Spinal cord (tissue), 3 donors: ENCODE measurements around the gene CBX2.

DNA sequence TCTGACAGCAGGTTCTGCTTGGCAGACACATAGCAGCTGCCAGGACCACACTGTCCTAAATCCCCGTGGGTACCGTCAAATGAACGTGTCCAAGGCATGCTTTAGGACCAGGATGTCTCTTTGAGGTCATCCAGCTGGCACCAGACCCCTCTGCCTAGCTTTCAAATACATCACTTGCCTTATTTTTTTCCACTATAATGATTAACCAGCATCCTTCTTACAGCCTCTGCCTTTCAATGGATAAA is 64.4 kb downstream of the CYTH1 start:
- PRO-cap, result no peak
- RAMPAGE, long total RNA, result no peak

DNA sequence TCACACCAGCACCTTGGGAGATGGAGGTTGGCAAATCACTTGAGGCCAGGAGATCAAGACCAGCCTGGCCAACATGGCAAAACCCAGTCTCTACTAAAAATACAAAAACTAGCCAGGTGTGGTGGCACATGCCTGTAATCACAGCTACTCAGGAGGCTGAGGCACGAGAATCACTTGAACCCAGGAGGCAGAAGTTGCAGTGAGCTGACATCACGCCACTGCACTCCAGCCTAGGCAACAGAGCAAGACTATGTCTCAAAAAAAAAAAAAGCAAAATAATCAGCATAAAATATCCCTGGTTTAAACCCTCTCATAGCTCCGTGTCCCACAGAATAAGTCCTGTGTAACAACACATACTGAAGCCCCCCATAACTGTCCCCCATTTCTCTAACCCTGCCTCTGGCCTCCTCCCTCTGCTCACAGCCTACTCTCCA is 13.2 kb downstream of the CYTH1 start:
- PRO-cap, result no peak
- RAMPAGE, long total RNA, result no peak

DNA sequence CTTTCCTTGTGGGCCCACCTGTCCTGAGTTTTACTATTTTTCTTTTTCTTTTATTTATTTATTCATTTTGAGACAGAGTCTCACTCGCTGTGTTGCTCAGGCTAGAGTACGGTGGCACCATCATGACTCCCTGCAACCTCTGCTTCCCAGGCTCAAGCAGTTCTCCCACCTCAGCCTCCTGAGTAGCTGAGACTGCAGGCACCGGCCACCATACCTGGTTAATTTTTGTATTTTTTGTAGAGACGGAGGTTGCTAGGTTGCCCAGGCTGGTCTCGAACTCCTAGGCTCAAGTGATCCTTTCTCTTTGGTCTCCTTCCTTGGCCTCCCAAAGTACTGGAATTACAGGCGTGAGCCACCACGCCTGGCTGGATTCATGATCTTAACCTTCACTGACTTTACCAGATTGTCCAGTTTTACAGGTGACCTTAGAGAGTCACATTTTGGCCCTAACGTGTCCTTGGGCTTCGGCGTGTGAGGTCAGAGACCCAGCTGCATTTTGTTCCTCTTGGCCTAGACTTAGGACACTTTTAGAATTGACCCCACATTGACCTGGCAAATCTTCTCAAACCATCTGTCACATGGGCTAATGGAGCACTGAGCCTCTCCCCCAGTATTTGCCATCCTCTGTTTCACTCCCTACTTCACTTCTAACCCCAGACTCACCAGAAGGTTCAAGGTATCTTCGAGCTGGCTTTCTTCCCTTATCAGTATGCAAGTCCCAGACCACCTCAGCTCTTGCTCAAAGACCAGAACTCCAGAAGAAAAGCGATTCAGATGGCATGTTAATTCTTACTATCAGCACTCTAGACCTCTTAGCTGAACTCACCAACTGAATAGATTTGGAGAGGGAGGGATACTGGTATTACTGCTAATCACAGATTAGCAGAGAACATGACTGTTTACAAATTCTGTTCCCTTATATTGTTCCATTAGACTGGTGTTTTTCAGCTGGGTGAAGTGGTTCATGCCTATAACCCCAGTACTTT is 1.6 kb upstream of the CYTH1 start:
- PRO-cap, result no peak
- RAMPAGE, long total RNA, result no peak

- PRO-cap, result no peak
- RAMPAGE, long total RNA, result no peak
These were observed 3.4 kb upstream of the CYTH1 start for GRCh38 chr17:78785489-78785857.

GRCh38 chr17:78792178-78792550 is 10.1 kb upstream of the CYTH1 start:
- PRO-cap, result no peak
- RAMPAGE, long total RNA, result no peak

DNA sequence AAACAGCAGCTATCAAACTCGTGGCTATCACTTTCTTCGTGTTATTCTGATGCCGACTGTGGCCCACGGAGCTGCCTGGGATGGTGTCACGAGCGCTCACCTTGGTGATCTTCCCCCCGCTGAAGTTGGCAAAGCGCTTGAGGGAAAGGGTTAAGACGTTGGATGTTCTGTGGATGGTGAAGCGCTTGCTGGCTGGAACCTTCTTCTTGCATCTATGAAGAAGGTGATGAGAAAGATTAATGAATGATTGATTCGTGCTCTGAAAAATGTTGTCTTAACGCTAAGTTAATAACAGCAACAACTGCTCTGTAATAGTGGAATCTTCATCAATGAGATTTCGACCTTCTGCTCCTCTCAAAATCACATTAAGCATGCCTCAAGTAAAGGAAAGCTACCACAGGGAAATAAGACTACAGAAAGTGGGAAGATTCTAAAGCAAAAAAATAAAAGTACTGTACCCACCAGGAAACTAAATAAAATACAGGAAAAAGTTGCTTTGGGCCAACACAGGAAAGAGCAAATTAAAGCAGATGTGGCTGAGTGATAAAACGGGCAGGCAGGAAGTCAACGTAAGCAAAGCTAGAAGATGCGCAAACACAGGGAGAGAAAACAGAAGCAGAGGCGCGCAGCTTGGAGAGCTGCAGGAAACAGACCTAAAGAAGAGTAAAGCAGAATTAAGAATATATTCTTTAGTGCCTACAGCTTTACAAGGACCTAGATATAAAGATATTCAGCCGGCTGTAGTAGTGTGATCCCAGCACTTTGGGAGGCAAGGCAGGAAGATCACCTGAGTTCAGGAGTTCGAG is 21.8 kb downstream of the USP36 start:
- PRO-cap, result no peak
- RAMPAGE, long total RNA, result no peak

GRCh38 chr17:78825394-78825777 is 15.2 kb downstream of the USP36 start:
- PRO-cap, result no peak
- RAMPAGE, long total RNA, result no peak

DNA sequence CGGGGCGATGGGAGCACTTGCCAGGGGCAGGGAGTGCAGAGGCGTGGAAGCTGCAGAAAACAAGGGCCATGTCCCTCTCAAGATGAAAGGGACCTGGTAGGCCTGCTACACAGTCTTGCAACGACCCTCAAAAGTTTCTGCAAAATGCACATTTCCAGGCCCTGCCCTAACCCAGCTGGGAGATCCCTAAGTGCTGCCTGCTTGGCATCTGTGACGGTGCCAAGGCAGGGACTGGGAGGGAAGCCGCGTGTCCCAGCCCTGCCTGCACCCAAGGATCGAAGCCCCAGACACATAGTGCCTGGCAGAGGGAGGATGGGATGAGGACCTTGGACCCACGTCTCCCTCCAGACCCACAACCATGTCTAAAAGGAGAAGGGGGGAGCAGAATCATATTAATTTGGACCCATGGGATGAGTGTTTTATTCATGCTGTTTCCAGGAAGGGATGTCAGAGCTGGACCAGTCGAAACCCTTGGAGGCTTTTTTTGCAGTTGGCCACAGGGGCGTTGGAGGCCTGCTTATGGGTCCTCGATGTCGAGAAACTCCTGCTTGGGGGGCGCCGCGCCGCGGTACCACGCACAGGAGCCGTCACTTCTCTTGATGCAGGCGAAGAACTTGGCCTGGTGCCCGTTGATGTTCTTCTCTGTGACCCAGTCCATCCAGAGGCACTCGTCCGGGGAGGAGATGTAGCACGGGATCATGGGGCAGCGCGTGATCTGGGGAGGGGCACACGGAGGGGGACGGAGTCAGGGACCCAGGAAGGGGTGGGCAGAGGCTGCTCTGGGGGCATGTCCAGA is 14.7 kb upstream of the USP36 start:
- PRO-cap, result no peak
- RAMPAGE, long total RNA, result no peak

GRCh38 chr17:78876866-78877465 is 26.0 kb downstream of the CEP295NL start:
- PRO-cap, result no peak
- RAMPAGE, long total RNA, result no peak

DNA sequence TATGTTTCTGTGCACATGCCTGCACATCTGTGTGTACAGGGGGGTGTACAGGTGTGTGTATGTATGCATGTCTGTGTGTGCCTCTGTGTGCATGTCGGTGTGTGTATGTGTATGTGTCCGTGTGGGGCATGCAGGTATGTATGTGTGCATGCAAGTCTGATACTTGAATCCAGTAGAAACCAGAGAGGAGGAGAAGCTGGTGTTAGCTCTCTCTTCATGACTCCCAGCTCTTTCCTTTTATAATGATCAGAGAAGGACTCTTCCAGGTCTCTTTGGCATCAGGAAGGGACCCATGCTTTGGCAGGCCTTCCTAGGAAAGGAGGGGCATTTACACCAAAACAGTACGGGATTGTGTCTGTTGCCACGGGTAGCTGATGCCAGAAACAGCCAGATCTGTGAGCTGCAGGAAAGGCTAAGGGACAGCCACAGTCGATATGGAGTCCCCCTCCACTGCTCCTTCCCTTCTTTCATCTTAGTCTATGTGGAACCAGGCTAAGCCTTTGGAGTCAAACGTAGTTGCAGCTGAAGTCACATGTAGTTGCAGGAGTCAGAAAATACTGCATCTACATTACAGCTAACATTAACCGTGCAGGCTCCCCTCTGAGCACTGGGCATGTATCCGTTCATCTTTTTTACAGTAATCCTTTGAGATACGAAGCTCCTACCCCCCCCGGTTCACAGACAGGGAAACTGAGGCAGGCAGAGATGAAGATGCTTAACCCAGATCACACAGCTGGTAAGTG is 9.3 kb downstream of the CEP295NL start:
- PRO-cap, result no peak
- RAMPAGE, long total RNA, result no peak

- PRO-cap, result no peak
- RAMPAGE, long total RNA, result no peak
These were observed 10.2 kb upstream of the TIMP2 start for GRCh38 chr17:78935164-78935949.

DNA sequence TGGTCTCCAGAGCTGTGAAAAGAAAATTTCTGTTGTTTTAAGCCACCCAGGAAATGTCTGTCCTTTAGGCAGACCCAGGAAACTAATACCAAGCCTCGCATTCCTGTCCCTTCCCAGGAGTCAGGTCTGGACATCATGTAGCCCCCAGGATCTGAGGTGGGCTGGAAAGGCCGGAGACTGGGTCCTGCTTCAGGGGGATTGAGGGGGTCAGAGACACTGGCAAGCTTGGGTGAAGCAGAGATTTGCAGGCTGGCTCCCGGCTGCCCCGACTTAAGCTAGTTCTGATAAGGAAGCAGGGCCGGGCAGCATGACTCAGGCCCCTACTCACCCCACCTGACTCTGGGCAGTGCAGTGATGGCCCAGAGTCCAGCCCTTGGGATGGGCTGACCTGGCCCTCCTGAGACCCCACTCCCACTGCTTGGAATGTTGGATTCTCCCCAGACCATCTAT is 21.3 kb downstream of the LGALS3BP start:
- PRO-cap, result no peak
- RAMPAGE, long total RNA, result no peak

DNA sequence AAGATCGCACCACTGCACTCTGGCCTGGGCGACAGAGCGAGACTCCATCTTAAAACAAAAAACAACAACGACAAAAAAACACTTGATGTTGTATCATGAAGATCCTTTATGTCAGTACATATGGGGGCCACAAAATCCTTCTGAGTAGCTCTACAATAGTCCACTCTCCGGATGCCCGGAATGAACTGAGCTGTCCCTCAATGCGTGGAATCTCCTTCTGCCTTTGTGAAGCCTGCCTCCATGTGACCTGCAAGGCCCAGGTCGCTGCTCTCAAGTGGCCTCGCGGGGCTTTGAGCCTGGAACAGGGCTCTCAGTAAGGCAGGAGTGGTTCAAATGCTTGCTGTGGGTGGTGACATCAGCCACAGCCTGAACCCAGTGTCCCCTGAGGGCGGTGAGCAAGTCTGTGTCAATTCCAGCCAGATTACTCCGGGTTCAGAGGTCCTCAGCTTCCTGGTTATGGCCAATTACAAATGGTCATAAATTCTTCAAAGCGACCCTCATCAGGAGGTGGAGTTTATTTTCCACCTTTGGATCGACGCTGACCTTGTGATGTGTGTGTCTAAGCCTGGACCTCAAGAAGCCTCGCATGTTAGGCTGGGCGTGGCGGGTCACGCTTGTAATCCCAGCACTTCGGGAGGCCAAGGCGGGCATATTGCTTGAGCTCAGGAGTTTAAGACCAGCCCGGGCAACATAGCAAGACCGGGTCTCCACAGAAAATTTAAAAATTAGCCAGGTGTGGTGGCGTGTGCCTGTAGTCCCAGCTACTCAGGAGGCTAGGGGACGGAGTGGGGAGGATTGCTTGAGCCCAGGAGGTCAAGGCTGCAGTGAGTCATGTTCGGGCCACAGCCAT is 17.4 kb downstream of the LGALS3BP start:
- PRO-cap, result no peak
- RAMPAGE, long total RNA, result no peak

DNA sequence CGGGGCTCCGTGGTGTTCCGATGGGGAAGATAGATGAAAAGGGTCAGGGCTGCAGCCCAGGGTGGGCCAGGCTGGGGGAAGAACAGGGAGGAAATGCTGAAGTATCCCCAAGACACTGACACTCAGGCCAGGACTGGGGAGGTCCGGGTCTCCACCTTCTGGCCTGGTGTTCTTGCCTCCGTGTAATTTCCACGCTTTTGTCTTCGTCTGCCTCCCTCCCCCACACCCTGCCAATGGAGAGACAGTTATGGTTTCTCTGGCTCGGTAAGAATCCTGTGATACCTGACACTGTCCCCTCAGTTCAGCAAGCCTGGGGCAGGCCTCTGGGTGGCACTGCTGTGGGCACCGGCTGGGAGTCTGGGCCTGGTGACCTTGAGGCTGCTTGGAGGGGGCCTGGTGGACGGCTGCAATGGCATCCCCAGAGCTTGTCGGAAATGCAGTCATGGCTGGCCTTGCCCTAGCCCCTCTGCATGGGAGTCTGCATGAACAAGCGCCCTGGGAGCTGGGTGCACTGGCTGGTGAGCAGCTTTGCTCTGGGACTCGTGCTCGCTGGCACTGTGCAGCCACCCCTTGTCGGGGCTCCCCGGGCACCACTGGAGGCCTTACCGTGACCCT is 1.8 kb downstream of the LGALS3BP start:
- PRO-cap, result no peak
- RAMPAGE, long total RNA, result no peak

DNA sequence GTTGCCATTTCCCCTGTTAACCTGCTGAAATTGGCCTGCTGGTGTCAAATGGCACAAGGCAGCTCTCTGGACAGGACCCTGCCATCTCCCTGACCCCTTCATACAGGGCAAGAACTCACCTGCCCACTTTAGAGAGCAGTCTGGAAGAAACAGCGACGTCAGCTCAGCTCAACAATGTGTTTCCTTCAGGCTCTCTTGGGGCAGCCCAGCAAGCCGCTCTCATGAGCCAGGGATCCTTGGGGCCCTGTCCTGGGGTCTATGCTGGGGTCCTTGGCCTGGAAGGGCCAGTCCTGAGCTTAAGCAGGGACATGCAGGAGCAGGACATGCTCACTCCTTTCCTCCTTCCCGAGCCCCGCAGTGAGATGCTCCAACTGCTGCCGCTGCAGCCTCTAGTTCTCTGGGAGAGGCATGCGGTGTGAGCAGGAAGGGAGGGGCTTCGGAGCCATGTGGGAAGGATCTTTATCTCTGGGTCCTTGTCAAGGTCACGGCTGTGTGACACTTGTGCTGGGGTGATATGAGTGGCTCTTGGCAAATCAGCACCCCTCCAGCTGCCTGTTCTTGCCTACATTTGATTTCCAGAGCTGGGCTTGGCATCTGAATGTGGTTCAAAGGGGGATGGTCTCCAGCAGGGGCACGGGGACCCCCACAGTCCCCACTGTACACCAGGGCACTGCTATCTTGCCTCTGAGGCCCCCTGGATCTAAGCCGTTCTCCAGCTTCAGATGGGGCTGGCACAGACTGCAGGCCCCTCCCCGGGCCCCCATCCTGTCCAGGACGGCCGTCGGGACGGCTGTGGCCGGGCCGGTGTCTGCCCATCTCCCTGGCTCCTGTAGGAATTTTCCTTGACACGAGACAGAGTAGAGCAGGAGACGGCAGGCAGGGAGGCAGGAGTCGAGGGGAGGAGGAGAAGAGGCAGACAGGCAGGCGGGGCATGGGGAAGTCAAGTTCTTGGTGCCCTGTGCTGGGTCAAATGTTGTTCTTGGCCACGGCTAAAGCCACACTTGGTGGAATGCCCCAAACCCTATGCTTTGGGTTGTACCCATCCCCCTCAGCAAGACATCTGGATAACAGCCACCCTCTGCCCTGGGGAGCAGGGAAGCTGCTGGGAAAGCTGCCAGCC is 3.6 kb downstream of the C1QTNF1 start:
- PRO-cap, result no peak
- RAMPAGE, long total RNA, result no peak

DNA sequence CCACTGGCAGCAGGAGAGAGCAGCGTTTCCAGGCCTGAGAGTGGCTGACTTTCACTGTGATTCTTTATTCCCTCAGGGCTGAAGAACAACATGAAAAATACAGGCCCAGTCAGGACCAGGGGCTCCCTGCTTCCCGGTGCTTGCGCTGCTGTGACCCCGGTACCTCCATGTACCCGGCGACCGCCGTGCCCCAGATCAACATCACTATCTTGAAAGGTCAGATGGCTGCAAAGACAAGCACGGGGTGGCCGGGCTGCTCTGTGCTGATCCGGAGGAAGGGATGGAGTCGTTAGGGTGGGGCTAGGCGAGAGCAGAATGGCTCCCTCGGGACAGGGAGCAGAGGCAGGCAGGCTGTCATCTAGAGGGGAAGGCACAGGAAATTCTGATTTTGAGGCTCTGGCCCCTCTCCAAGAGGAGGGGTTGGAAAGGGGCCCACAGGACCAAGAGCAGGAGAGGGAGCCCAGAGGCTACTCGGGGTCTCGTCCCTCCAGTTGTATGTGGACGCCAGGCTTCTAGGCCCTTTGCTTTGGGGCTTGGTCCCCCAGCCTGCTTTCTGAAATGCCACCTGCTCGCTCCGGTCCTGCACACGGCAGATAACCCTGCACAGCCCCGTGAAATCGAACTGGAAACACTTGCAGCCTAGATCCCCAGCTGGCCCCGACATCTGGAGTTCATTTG is 22.6 kb downstream of the C1QTNF1 start:
- PRO-cap, result no peak
- RAMPAGE, long total RNA, result no peak

- PRO-cap, result no peak
- RAMPAGE, long total RNA, result no peak
These were observed 673 bp downstream of the ENGASE start for GRCh38 chr17:79075230-79075763.

GRCh38 chr17:79740388-79740879 is 9.7 kb downstream of the ENPP7 start:
- PRO-cap, result no peak
- RAMPAGE, long total RNA, result no peak

DNA sequence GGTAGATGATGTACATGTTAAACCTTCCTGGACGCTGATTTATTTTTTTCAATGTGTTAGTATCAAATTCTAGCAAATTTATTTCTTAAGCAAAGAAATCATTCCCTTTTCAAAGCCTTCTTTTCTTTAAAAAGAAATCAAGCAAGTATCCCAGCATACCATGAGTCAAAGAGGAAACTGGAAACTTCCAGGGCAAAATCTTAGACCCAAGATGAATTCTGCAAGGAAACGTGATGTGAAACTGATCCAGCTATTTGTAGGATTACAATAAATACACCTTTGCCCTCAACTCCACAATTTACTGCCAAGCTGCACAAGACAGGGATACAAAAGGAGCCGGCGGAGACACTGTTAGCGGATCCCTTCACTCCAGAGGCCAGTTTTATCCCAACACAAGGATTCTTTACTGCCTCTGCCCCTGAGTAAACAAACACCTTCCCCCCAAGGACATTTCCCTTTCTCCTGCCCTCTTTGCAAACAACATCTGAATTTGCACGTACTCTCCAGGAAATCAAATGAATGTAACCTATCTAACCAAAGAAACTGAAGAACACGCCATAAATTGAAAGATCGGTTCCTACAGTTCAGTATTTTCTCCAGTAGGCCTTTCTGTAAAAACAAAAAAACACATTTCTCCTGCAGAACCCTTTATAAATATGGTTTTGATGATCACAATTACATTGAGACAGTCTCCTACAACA is 1.6 kb upstream of the CBX2 start:
- PRO-cap, result no peak
- RAMPAGE, long total RNA, result no peak

- PRO-cap, result no peak
- RAMPAGE, long total RNA, result no peak
These were observed at the start of gene CBX2 for GRCh38 chr17:79777153-79778297. CBX2 (plus strand) TSS chr17:79778148.